Pulmonary lymph node (tissue), 1 donor: ENCODE results near the genes ODAD2 and SVIL.

GRCh38 chr10:27482878-27483569 is 21.1 kb upstream of the RAB18 start:
- PRO-cap: no peak

DNA sequence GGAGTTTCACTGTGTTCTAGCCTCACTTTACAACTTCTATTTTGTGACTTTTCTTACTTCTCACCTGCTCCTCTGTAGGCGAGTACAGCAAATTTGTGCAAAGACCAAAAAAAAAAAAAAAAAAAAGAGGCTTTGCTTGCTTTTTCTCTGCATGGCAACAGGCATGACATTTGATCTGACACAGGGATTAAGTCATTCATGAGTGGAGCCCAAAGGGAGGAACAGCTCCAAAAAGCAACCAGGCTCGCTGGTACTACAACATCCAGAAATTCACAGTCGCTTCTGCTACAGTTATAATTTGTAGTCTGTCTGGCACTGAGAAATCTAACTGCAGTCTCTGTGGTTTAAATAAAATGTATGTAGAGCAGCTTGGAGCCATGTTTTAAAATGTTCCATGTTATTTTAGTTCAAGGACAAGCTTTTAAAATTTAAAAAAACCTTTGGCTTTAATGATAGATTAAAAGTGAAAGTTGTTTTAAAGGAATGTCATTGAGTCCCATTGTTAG is 31.7 kb downstream of the MKX start:
- PRO-cap: no peak

DNA sequence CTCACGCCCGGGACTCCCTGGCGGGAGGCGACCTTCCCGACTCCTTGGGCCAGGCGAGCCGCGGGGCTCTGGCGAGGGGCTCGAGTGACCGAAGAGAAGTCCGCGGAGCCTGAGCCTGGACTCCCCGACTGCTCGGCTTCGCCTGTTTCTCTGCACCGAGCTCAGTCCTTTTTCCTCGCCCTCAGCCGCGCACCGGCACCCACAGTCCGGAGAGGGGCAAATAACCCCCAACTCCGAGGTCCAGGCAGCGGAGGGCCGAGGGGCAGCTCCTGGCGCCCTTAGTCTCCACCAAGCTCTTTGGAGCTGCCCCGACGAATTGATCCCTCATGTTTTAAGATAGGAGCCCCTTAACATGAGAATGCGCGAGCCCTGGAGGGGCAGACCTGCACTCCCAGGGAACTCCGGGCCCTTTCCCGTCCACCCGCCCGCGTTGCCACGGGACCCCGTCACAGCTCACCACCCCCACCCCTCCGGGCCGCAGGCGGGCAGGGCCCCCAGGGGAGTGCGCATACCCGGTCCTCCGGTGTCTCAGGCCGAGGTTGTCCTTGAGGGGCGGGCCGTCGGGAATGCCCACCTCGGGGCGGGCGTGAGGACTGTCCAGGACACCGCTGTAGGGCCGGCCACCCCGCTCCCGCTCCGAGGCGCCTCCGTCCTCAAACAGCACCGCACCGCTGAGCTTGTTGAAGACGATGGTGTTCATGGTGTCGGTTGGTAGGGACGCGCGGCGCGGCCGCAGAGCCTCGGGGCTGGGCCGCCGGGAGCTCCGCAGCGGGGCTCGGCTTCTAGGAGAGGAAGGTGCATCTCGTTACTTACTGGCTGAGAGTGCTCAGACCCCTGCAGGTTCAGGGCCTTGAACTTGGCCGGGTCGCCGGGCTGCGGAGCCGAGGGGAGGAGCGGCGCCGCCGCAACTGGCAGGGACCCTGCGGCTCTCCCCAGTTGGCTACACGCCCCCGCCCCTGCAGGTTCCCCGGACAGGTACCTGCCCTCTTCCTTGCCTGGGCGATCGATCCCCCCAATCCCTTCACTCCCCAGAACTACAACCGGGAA is 2.6 kb downstream of the MKX start:
- PRO-cap: no peak

DNA sequence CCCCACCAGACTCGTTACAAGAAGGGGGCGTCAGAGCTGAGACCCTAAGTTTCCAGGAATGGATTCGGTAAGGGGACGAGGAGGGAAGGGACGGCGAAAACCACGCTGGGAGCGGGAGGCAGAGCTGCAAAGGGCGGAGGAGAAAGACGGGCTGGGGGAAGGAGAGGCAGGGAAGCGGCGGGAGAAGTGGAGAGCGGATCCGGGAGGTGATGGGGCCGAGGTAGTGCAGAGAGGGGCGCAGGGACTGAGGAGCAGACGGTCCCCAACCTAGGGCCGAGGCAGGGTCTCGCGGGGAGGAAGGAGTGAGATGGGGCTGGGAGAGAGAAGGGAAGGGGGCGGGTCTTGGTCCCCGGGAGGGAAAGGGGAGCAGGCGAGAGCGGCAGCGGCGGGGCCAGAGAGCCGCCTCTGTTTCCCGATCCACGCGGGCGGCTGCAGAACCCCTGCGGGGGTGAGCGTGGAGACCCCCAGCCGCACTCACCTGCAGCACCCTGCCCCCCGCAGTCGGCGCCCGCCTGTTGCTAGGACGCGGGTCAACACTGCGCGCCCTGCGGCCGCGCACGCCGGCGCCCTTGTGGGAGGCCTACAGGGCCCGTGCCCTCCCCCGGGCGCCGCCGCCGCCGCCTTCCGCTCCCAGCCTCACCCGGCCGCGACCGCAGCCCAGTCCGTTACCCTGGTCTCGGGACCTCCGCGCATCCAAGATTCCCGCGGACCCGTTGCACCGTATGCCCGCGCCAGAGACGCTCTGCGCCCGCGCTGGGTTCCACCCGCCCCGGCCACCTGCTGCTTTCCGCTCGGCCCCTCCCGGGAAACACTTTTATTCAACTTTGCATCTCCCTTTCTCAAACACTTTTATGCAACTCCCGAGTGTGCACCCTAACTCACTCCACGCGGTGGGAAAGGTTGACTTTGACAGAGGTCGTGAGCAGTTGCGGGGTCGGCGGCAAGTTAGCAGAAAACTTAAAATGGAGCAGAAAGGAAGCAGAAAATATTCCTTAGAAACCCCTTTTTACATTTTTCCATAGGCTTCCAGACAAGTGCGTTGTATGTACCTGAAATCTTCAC is at the start of gene ODAD2:
TSS of gene ODAD2 (minus strand) at position 755 of the 1,062 bp plus-strand sequence.
- PRO-cap: no peak

DNA sequence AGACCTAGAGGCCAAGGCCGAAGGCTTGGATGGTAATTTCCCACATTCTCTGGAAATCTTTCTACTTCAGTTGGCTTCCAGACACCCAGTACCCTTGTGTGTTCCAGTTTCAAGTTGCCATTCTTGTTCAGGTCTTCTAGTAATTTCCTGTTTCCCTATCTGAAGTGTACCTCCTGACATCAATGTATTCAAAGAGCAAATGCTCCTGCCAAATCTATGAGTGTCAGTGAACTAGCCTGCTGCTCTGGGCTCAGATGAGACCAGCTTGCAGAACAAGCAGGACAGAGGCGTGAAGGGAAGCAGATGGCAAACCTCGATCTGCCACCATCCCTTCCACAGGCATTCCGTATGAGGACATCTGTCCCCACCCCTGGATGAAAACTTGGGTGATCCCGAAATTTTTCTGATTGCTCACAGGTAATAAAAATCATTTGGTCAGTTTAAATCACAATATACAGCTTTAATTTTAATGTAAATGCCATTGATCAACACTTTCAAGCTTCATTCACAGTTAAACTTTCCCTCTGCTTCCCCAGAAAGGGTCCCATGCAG is 4.4 kb upstream of the MPP7 start:
- PRO-cap: no peak

DNA sequence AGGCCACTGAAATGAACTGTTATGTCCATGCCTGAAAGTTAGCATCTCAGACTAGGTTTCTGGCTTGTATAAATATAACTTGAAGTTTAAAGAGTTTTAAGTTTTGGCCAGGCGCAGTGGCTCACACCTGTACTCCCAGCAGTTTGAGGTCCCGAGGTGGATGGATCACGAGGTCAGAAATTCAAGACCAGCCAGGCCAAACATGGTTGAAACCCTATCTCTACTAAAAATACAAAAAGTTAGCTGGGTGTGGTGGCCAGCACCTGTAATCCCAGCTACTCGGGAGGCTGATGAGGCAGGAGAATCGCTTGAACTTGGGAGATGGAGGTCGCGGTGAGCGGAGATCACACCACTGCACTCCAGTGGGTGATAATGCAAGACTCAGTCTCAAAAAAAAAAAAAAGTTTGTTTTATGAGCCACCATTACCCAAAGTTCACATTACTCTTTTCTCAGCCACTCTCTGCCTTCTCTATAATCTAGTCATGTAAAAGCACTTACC is 16.9 kb downstream of the WAC start:
- PRO-cap: no peak

DNA sequence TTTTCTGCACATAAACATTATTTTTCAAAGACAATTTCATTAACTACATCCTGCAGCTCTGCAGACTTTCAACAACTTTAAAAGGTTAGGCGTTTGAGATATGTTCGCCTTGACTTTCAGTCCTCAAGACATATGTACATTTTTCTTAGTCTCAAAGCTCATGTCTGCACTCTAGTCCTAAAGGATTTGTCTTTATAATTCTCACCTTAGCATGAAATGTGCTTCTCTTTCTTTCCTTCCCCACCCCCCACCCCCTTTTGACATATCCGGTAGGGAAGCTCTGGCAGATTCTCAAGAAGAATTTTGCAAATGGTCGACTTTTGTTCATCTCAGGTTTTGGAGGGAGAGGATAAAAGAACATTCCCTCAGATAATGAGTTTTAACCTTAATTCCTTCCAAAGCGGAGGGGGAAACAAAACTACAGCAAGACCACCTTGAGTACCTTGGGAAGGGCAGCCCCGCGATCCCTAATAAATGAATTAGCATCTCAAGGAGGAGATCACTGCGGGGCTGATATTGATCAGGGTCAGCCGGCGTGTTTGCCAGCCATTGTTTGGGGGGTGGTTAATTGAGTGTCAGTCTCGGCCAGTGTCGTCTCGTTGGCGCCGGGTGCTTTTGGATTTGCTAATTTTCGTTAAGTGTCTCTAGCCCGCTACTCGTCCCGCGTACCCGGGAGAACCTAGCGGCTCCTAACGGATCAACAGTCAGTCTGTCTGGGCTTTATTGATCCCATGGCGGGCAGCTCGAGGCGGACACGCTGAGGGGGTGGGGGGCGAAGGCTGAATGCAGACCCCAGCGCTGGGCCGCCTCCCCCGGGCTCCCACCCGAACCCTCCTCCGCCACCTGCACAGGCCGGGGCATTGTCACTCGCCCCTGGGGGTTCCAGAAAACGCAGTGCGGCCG is 876 bp upstream of the BAMBI start:
- PRO-cap: no peak

GRCh38 chr10:28905795-28906427 is 228.6 kb downstream of the BAMBI start:
- PRO-cap: no peak

GRCh38 chr10:29142524-29143123 is 146.2 kb upstream of the LYZL1 start:
- PRO-cap: no peak

DNA sequence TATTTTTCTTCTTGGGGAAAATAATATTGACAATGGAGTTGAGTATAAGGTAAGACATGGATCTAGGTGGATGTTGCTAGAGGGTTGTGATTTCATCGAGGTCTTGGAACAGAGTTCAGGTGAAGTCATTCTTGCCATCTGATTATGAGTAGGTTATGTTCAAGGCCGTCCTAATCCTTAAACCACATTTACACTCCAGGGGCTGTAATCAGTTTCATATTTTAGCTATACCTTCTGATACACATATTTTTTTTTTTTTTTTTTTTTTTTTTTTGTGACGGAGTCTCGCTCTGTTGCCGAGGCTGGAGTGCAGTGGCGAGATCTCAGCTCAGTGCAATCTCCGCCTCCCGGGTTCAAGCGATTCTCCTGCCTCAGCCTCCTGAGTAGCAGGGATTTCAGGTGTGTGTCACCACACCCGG is 121.6 kb downstream of the LYZL1 start:
- PRO-cap: no peak

GRCh38 chr10:29470116-29470700 is 164.6 kb downstream of the SVIL start:
- PRO-cap: no peak

DNA sequence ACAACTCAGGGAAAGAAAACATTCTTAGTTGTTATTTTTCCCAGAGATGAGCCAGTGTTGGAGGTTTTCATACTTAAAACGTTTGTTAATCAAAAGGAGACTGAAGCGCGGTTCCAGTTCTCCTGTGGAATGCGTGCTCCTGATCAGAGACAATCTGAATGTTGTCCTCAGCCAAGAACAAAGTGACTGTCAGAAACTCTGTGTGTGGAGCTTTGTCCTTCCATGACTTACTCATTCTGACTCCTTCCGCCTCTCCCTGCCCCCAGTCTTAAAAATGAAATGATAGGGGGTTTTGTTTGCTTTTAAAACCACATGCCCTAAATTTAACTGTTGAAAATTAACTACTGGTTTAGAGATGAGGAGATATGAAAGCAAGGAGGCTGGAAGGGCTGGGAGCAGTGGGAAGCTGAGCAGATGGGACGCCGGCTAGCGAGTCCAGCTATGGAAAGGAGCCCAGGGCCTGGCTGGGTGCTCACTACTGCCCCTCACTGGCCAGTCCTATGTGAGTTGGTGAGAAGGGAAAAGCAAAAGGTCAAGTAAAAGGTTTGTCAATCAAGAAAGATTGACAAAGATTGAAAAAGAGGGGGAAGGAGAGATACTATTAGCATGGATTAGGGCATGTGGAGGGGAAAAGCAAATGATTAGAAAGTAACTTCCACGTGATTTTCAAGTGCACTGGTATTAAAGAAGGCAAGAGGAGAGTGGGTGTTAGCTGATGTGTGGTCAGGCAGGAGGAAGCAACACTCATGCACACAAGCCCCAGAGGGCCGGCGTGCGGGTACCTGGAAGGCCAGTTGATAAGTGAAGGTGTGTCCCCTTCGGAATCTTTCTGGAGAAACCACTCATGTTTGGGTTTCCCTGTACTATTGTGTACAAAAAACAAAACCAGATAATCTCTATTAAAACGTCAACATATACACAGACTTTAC is 99.3 kb downstream of the SVIL start:
- PRO-cap: no peak

DNA sequence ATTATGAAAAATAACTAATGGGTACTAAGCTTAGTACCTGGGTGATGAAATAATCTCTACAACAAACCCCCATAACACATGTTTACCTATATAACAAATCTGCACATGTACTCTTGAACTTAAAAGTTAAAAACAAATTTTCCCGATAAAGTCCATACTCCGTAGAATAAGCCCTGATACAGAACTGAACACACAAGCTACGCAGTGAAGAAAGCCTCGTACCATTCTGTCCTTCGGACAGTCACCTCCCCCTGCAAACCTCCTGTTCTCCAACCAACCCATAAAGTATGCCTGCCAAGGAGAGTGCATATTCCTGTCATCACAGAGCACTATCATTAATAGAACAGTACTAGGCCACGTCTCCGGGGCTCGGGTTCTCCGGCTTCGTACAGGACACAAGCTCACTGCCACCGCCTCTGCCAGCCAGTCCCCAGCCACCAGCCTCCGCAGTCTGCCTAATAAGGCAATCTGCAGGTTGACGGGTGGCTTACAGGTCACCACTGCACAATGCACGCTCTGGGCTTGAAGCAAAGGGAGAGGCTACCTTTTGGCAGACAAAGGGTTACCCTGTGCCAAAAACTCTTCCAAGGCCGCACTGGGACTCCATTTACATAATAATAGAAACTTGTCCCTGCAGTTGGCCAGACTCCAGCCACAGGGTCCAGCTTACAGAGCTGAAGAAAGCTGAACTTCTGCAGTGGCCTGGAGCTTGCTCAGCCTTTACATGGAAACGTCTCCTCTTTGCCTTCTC is 47.7 kb downstream of the SVIL start:
- PRO-cap: no peak

- PRO-cap: bidirectional peak, plus-strand start at chr10:29635053, minus-strand start at chr10:29634892
Observed at GRCh38 chr10:29633996-29635335, at the start of gene SVIL. Gene SVIL (minus strand): TSS chr10:29634971.

DNA sequence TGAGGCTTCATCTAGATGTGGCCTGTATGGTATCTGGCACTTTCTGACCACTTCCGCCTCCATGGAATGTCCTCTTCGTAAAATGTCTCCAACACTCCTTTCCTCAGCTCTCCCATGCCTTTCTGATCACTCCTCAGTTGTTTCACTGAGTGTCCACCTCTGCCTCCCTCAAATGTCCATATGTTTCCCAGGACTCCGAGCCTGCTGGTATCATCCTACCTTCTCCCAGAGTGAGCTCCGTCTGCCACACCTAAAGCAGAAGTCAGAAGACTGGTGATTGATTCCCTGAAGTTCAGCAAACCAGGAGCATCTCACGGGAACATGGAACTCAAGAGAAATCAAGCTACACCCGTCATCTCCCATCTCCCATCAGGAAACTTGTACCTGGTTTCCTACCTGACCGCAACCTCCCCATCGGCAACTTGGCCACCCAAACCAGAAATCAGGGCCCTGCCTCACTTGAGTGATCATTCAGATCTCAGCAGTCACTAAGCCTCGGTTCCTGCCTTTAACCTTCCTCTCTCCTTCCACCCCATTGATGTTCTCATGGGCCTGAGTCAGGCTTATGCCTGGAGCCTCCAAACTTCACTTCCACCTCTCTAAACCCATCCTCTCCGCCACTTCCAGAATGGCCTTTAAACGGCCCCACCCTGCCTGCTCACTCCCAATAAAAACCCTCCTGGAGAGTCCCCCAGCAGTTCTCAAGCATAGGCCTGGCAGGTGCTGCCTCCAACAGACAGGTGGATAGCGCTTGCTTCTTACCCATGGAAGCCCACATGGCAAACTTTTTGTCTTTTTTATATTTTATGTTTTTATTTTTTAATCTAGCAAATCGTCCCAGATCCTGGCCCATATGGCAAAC is 5.7 kb upstream of the SVIL start:
- PRO-cap: no peak

- PRO-cap: no peak
Observed at GRCh38 chr10:29647146-29647480, 12.3 kb upstream of the SVIL start.

DNA sequence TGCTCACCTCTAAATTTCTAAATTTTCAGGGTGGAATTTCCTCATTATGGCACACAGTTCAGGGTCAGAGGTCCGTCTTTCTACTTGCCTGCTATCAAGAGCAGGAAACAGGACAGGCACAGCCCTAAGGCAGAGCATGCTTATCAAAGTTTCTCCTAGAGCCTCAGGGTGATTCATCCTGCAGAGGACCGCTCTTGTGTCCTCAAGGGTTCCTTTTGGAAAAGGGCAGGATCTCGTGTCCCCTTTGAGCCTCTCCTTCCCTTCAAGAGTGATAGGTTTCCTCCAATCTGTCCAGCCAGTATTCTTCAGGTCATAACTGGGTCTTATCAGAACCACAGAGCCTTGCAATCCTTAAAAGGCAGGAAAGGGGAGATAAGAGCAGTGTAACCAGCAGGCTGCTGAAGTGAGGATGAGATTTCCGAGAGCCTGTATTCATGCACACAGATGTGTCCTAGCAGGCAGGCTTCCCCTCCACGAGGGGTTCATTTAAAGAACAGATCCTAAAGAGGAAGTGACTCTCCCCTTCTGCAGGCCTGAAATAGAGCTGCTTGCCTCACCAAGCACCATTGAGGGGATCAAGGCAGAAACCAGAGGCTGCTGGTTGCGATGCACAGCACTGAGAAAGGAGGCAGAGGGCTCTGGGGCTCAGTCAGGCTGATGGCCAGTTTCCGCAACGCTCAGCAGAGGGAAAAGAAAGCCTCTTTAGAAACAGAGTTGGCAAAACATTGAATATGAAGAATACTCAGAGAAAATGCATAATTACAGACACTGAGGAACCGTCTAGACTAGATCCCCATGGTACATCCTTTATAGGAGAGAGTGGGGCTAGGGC is 90.5 kb upstream of the SVIL start:
- PRO-cap: no peak

- PRO-cap: no peak
Observed at GRCh38 chr10:29843133-29843649, 208.4 kb upstream of the SVIL start.

- PRO-cap: no peak
Observed at GRCh38 chr10:29996524-29997014, 62.8 kb downstream of the JCAD start.

DNA sequence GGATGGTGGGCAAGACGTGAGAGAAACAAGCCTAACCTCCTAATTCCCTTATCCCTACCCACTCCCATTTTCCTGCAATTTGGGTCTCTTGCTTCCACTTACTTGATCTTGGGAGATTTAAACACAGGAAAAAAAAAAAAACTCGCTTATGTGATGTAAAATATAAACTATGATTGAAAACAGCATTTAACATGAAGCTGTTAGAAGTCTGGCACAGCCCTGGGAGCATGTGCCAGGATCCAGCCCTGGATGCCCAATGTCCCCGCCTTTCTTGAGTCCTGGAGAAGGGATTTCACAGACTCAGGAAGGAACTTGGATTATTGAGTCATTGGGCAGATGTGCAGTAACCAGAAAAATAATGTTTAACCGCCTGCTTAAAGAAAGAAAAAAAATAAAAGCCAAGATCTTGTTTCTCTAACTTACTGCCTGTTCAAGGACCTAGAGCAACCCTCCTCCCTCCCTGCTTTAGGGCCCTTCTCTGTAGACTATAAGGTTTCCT is 3.7 kb upstream of the JCAD start:
- PRO-cap: no peak